ENCODE data around the genes TOP3A and TVP23B.

DNA sequence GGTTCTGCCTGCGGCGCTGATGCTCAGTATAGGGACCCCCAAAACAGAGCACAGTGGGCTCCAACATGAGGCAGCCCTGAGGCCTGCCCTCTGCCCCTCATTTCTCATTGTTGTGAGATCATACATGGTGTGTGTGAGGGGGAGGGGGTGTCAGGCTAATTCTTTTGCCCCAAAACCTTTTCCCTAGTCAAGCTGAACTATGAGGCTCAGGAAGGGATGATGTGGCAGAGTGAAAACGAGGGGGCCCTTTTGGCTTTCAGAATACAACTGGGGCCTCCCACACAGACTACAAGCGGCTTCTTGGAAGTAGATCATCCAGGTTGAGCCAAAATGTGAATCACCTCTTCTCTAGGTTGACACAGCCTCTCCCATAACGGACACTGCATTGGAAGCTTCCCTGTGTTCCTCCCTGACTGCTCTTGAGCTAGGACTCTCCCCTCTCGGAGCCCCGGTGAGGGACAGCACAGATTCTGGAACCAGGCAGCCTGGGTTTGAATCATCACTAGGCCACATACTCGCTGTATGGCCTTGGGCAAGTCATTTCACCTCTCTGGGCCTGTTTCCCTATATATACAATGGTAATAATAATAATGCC is 2.3 kb upstream of the ALKBH5 start:
- PRO-cap: no peak

- PRO-cap: no peak
These were observed 1.2 kb upstream of the ALKBH5 start for GRCh38 chr17:18182508-18182704.

GRCh38 chr17:18182705-18182788 is 1.1 kb upstream of the ALKBH5 start:
- PRO-cap: no peak

- PRO-cap: no peak
These were observed 17.1 kb upstream of the LLGL1 start for GRCh38 chr17:18208067-18209039.

- PRO-cap: no peak
These were observed 1.3 kb upstream of the LLGL1 start for GRCh38 chr17:18224100-18224593.

DNA sequence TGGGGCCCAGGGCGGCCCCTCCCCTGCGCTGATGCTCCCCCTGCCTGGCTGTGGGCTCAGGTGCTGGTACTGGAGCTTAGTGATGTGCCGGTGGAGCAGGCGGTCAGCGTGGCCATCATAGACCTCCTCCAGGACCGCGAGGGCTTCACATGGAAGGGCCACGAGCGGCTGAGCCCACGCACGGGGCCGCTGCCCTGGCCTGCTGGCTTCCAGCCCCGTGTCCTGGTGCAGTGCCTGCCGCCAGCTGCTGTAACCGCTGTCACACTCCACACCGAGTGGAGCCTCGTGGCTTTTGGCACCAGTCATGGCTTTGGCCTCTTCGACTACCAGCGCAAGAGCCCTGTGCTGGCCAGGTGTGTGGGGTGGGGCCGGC is 12.0 kb downstream of the LLGL1 start:
- PRO-cap: no peak

DNA sequence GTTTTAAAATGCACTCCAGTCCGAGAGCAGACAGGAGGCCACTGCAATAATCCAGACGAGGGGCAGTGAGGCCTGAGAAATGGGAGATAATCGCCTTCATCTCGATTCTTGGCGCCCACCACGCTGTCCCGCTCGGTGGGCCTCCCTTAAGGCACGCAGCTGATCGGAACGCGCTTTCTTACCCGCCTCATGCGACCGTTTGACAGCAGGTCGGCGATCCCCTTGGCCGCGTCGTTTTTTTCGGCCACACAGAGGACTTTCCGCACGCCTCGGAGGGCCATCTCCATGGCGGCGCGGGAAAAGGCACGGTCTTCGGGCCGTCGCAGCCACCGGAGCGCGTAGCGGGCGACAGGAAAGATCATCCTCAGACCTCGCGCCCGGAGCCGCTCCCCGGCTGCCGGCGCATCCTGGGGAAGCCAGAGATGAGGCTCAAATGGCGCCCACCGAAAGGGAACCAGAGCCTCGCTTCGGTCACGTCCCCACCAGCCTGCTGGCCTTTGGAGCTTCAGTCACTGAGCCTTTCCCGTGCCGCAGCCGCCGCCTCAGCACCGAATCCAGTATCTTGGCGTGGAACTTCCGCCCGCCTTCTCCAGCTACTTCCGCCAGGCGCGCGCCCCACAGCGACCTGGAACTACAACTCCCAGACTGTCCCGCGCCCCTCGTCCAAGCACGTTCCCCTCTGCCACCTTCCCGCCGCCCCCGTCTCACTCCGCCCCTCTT is at the start of gene TOP3A:
Gene TOP3A, minus strand, starts transcription at position 578 of the 720 bp plus-strand sequence.
- PRO-cap: bidirectional peak, plus-strand start outside the sequence, minus-strand start at position 547 of the sequence

DNA sequence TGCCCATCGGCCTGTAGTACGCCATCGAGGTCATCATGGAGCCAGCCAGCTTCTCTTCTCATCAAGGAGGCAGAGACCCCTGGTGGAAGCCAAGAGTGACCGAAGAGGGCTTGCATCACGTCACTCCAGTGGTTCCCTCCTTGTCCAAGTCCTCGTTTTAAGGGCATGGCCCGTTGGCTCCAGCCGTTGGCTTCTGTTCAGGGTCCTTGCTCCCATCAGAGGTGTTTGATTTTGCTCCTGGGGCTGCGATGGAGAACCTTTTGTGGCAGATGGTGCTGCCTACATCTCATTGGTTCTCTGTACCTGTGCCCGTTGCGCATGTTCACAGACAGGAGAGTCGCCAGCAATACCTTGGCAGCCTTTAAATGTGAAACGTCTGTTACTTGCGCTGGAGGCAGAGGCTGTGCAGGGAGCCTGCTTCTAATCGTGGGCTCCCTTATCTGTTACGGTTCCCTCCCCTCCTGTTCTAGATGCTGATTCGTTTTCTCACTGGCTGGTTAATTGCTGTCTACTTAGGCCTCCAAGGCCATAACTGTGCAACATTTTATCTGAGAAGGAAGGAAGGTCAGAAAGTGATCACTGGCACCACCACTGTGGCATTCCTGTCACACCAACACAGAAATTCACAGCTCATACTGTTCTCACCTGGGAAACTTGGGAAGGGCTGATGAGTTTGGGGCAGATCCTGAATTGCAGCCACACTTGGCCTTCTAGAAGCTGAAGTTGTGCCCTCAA is 9.6 kb downstream of the SMCR8 start:
- PRO-cap: no peak

DNA sequence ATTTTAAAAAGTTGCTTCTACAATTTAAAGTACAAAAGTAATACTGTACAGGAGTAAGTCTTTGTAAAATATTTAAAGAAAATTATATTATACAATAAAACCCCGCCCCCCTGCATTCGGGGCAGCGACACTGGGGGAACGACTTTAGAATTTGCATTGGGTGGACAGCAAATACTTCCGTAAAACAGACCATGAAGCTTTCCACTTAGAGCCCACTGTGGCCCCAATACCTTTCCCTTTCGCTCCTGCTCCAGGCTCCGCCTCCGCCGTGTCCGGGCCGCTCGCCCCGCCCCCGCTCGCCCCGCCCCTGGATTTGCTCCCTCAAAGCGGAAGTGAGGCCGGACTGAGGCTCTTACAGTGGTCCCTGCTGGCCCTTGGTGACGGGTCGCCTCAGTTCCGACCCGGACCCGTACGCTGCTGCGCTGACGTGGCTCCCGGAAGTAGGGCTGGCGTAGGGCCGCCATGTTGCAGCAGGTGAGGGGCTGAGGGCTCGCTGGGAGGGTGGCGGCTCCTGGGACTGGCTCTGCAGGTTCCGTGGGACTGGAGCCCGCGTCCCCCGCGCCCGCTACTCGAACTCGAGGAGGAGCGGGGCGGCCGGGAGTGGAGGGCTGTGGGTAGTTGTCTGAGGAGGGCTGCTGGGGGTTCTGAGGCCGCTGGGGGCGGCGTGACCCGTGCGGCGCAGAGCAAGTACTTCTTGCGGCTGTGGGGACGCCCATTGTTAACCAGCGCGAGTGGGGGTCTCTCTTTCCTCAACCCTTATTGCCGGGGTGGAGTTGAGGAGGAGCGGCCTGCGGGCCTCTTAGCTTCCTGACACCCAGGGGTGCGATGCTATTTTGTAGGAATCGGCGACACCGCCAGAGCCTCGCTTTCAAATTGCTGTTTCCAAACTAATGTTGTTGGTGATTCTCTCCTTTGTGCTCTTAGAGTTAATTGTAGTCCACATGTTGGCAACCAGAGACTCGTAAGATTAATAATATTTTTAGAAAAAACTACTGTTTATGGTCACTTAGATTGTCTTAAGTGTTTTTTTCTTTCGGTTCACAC is at the start of gene TVP23B:
Gene TVP23B, plus strand, starts transcription at position 352 of the 1,044 bp plus-strand sequence.
- PRO-cap: bidirectional peak, plus-strand start at position 473 of the sequence, minus-strand start at position 258 of the sequence

DNA sequence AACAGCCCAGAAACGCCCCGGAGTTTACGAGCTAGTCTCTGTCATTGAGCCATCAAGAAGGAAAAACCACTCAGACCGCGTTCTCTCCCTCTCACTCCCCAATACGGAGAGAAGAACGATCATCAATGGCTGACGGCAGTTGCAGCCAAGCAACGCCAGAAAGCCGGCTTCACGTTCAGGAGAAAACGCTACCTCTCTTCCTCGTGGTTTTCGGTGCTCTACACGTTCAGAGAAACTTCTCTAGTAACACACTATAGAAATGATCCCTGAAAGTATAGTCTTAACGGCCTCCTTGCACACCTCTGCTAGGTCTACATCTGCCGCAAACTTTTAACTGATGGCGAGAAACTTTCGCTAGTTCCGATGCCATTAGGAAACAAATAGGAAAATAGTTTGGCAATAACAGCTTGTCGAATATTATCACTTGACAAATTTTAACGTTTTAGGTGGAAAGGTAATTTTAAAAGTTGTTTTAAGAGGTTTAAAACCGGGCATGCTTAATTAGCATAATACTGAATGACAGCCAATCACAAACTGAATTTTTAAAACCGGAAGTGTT is 47.1 kb upstream of the EPN2 start:
- PRO-cap: no peak

DNA sequence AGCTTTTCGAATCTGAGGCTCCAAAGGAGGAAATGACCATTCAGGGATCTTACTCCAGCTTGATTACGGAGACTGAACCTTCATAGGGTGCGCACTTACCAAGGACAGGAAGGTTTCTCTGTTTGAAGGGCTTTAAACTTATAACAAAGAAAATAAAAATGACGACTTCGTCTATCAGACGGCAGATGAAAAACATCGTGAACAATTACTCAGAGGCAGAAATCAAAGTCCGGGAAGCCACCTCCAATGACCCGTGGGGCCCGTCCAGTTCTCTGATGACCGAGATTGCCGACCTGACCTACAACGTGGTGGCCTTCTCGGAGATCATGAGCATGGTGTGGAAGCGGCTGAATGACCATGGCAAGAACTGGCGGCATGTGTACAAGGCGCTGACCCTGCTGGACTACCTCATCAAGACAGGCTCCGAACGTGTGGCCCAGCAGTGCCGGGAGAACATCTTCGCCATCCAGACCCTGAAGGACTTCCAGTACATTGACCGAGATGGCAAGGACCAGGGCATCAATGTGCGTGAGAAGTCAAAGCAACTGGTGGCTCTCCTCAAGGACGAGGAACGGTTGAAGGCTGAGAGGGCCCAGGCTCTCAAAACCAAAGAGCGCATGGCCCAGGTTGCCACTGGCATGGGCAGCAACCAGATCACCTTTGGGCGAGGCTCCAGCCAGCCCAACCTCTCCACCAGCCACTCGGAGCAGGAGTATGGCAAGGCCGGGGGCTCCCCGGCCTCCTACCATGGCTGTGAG is 46.0 kb downstream of the EPN2 start:
- PRO-cap: no peak

DNA sequence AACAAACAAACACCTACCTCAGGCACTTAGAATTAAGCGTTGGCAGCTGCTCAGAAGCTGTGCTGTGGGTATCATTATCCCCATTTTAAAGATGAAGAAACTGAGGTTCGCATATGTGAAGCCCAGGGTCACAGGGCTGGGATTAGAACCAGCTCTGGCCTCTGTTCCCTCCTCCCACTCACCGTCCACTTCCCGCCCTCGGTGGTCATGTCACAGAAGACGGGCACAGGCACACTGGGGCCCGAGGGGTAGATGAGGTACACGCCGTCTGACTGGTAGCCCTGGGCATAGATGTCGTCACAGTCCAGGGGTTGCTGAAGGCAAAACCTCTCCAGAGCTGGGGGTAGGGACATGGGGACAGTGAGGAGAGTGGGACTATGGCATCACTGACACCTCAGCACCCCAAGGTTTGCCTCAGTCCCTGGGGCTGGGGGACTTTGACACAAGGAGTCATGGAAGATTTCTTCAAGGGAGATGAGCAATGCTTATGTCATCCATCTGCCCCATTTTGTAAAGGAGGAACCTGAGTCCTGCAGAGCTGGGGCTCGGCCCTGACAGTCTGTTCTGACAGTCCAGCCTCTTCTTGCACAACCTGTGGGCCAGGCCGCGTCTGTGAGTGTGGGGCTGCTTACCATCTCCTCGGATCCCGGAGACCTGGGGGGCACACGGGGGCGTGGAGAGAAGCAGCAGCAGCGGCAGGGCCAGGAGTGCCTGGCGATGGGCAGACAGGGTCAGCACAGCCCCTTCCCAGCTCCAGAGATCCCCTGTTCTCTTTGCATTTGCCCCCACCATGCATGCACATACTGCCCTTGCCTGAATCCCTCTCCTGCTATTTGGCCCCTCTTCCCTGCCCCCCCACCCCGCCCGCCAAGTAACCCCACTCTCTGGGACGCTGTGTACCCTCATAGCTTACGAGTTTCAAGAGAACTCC is 597 bp downstream of the MFAP4 start:
- PRO-cap: no peak

DNA sequence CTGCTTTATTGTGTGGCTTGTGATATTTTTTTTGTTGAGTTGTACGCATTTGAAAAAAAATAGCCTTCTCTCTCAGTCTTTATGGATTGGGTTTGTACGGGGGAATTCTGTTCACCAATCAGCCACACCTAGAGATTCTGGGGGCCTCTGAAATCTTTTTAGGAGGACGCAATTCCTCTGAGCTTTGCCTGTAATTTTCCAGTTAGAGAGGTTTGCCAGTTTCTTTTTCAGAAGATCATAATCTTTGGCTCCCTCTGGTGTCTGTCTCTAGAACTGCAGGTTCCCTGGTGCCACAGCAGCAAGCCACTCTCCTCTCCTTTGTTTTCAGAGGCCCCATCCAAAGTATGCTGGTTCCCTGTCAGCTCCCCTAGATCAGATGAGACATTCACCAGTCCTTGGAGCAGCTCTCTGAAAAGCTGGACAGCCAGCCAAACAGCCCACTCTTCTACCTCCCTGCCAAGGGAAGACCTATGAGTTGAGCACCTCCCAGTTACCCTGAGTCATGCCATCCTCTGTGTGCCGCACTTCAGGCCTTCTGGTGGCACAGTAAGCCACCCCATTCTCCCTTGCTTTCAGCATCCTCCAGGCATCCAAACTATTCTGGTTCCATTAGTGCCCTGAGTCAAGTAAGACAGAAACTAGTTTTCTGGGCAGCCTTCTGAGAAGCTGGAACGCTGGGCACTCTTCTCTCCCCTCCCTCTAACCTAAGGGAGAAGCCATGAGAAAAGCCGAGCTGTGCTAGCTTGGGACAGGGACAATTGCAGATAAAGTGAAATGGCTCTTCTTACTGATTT is 36.2 kb downstream of the RNF112 start:
- PRO-cap: no peak

DNA sequence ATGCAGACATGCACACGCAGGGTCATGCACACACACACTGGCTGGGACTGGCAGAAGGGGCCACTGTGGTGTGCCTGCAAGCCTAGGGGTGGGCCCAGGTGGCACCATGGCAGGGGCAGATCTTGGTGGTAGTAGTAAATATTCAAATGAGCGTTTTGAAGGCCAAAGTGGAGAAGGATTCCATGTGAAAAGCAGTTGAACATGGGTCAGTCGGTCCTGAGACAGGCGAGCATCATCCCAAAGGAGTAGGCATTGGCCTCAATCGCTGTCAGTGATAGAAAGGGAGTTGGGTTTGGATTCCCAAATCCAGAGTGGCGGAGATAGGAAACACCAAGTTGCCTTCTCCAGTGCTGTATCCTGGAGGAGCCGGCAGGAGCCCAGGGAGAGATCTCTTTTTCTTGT is 41.2 kb downstream of the RNF112 start:
- PRO-cap: unidirectional peak, plus-strand start at position 122 of the sequence

GRCh38 chr17:19463063-19463556 is 52.1 kb downstream of the RNF112 start:
- PRO-cap: no peak

DNA sequence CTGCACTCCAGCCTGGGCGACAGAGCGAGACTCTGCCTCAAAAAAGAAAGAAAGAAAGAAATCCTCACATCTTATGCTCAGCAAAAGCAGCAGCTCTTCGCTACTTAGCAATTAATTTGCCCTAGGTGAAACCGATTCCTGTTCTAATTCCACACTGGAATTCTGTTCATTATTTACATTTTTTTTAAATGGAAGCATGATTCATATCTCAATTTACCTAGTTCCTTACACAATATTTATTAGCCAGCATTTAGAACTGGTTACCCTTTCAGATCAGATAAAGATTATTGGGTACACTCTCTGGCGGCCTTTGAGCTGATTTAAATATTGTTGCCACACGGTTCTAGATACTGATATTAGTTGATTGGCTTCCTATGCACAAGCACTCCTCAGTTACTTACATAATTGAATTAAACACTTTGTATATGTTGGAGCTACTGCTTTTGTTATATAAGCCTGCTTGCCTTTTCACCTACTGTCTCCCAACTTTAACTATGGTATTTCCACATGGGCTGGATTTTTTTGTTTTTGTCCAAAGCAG is 4.1 kb upstream of the ALDH3A2 start:
- PRO-cap: no peak

DNA sequence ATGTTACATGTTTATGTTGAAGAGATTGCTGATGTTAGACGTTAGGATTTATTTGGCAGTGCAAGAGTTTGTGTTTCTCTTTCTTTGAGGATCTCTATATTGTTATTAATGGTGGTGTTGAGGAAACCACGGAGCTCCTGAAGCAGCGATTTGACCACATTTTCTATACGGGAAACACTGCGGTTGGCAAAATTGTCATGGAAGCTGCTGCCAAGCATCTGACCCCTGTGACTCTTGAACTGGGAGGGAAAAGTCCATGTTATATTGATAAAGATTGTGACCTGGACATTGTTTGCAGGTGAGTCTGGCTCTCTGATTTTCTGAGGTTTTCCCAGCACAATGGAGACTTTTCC is 7.7 kb downstream of the ALDH3A2 start:
- PRO-cap: no peak

DNA sequence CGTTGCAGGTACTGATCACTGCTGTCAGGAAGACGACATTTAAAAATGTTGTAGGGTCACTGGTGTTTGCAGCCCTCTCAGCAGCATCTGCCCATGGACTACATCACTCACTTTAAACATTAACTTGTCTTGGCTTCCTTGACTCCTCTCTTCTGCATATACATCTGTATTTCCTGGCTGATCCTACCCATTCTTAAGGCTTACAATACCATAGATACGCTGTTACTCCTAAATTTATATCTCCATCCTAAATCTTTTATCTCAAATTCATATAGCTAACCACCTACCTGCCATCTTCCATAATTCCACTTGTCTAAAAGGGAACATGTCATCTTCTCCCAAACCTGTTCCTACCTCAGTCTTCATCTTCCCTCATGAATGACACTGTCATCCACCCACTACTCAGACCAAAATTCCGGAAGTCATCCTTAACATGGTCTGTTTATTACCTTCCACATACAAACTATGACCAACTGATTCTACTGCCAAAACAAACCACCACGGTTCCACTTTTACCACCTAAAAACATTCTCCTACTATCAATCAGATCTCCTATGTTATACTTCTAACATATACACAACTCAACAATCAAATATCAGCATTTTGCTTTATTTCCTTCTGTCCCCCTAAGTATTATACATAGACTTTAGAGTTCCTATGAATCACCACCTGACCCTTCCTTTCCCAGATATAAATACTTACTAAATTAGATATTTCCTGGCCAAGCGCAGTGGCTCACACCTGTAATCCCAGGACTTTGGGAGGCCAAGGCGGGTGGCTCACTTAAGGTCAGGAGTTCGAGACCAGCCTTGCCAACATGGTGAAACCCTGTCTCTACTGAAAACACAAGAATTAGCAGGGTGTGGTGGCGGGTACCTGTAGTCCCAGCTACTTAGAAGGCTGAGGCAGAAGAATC is 7.5 kb downstream of the AKAP10 start:
- PRO-cap: no peak

DNA sequence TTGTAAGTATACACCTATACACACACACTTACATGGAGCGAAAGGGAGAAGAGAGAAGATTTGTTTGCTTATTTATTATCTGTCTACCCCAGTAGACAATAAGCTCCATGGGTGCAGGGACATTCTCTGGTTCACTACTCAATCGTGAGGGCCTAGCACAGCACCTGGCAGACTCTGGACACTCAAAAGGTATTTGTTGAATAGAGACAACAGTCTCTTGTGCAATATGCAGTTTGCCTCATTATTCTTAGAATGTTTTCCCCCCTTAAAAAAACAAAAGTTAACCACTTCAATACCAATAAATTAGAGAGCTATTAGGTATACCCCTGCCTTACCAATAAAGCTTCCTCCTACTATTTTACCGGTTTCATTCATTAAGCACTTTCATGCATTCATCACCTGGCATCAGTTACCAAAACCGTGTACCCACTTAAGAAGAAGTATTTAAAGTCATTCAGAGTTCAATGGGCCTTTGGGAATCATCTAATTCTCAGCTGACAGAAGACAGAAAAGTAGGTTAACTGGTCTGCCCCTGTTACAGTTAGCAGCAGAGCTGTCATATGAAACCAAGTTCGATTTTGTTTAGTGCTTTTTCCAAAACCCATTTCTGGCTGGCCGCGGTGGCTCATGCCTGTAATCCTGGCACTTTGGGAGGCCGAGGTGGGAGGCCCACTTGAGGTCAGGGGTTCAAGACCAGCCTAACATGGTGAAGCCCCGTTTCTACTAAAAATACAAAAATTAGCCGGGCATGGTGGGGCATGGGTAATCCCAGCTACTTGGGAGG is 1.8 kb downstream of the AKAP10 start:
- PRO-cap: no peak

- PRO-cap: no peak
These were observed 15.2 kb upstream of the AKAP10 start for GRCh38 chr17:19992688-19993288.

Measured in Calu3 (cell line).